ENCODE data around the genes HDAC10, MAPK12 and TYMP.

DNA sequence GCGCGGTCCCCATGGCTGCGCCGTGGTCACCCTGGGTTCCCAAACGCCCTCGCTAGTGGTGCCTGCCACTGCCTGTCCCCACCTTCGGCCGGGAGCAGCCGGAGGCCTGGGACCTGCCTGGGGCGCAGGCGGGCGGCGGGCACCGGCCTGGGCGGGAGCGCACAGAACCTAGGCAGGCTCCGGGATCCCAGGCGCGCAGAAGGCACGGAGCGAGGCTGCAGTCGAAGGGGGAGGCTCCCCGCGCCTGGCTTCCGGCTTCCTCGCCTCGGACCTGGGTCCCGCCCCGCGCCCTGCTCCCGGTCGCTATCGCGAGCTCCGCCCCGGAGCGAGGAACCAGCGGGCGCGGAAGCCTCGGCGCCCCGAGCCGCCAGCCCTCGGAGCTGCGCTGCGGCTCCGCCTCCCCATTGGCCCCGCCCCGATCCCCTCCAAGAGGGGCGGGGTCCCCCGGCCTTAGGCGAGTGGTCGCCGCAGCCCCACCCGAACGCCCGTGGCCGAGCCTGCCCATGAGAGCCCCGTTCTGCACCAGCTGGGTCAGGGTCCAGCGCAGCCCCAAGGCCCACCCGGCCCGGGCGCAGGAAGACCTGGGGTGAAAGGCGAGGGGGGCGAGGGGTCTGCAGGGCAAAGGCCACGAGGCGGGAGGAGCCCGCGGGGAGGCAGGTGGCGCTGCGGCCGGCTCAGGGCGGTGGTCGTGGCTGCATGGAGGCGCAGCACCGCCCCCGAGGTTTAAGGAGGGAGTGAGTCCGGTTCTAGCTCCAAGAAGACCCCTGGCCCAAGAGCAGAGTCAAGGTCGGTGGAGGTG is at the start of gene HDAC10:
TSS of gene HDAC10 (minus strand) at position 246 of the 799 bp plus-strand sequence.
- PRO-cap = bidirectional peak, plus-strand start at position 323 of the sequence, minus-strand start at position 223 of the sequence

GRCh38 chr22:50260856-50262101 is at the start of gene MAPK12:
TSS of gene MAPK12 (minus strand) at chr22:50261683.
- PRO-cap = no peak

DNA sequence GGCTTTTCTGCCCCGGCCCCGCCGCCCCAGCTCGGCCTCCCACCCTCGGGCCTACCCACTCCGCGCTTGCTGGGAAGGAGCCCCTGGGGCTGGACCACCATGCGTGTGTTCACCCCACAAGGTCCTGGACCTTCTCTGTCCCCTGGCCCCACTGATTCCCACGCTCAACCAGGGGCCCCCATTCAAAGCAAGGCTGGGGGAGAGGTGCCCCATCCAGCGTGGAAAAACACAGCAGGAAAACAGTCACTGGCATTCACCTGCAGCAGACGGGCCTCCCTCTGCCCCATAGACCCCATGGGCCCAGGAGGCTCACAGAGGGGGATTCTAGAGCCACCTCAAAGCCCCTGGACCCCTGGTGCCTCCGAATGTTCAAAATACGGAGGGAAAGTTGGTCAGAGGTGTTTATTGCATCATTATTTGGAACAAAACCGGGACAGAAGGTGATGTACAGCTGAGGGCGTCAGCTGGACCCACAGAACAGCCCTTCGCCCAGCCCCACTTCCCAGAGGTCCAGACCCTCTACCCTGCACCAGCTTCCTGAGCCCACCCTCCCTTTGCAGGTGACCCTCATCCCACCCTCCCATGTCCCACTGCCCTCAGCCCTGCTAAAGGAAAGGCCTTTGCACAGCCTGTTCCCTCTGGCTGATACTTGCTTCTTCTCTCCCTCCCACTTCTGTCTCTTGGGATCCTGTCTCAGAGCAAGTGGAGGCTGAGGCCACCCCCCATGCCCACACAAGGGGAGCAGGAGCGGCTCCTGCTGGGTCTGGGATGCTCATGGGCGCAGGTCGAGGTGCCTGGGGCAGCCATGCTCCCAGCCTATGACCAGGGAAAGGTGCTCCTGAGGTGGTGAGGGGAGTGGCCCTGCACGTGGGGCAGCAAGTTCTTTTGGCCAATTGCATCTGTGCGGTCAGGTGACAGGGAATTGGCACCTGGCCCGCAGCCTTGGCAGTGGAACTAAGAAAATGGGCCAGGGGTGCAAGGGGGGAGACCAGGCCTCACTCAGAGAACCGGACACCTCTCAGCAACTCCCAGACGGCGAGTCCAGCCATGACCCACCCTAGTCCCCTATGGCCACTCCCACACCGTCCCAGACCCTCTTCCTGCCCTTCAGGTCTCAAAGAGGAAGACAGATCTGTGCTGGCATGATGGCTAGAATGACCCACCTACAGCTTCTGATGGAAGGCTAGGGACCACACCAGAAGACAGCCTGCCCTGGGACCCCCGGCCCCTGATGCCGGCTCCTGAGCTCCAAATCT is 1.7 kb downstream of the MAPK11 start:
- PRO-cap = no peak

DNA sequence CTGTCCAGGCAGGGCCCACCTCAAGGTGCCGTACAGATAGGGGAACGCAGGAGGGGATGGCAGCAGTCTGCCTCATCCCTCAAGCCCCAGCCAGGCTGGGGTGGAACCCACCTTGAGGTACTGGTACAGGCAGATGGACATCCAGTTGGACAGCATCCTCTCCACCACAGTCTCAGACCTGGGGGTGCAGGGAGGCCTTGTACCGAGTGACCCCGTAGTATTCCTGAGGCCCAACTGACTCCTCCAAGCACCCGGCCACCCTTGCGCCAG is 9.6 kb upstream of the MAPK11 start:
- PRO-cap = no peak

- PRO-cap = no peak
These were observed 8.7 kb downstream of the PLXNB2 start for GRCh38 chr22:50298819-50299072.

DNA sequence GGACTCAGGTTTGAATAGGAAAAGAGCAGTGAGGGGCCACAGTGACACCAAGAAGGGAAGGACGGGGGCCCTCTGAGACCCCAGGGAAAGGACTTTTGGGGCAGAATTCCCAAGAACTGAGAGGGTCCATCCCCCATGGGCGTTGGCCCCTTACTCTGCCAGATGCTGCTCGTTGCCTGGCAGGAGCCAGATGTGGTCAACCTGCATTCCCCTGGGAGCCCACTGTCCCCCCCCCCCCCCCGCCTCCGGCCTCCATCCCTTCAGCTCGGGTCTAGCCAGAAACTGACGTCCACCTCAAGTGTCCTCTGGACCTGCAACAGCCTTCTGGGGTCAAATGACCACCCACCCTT is 28.7 kb downstream of the SBF1 start:
- PRO-cap = no peak

GRCh38 chr22:50454484-50455589 is 20.0 kb downstream of the SBF1 start:
- PRO-cap = no peak

GRCh38 chr22:50460958-50461471 is 13.8 kb downstream of the SBF1 start:
- PRO-cap = no peak

GRCh38 chr22:50464617-50465181 is 10.1 kb downstream of the SBF1 start:
- PRO-cap = no peak

DNA sequence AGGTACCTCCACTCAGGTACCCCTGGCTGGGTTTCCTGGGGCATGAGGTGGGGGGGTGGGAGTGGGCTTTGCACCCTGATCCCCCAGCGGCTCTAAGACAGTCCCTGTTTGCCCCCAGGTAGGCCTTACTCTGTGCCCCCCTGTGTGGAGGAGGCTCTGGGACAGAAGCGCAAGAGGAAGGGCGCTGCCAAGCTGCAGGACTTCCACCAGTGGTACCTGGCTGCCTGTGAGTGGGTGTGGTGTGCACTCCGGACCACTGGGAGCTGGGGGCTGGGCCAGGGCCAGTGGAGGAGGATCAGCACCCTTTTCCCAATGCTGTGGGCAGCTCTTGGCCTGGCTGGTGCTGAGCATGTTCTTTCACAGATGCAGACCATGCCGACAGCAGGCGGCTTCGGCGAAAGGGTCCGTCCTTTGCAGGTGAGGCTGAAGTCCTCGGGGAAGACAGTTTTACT is 3.7 kb downstream of the SCO2 start:
- PRO-cap = no peak

- PRO-cap = no peak
These were observed 2.2 kb upstream of the SCO2 start for GRCh38 chr22:50527538-50528064.

DNA sequence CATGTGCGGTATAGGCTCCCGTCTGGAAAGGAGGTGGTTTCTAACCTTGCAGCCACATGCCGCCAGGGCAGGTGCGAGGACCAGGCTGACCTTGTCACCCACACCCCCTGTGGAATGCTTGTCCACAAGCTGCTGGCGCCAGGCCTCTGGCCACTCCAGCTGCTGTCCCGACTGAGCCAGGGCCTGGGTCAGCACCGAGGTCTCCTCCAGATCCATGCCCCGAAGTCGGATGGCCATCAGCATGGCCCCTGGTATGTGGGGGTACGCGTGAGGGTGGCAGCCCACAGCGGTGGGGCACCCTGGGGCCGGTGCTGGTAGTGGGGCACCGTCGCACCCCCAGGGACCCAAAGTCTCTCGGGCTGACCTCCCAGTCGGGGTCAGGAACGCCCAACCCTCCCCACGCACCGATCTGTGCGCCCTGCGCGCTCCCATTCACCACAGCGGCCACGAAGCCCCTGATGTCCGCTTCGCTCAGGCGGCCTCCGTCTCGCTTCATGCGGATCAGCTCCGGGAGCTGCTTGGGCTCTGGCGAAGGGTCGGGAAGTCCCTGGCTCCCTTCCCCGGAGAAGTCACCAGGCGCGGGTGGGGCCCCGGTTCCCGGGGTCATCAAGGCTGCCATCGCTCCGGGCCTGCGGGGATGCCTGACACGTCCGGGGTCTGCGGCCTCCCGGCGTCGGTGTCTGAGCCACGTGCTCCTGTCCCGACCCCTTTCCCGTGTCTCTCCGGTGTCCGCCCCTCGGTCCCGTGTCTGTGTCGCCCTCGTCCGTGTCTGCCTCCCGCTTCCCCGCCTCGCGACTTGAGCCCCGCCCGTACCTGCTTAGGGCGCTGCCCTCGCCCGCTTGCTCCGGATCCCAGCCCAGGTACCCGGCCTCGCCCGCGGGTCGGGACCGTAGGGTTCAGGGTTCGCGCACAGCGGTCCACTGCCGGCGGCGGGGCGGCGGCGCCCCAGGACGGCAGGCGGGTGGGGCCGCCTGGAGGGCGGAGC is at the start of gene TYMP:
TSS of gene TYMP (minus strand) at position 922 of the 985 bp plus-strand sequence.
- PRO-cap = bidirectional peak, plus-strand start outside the sequence, minus-strand start at position 922 of the sequence

DNA sequence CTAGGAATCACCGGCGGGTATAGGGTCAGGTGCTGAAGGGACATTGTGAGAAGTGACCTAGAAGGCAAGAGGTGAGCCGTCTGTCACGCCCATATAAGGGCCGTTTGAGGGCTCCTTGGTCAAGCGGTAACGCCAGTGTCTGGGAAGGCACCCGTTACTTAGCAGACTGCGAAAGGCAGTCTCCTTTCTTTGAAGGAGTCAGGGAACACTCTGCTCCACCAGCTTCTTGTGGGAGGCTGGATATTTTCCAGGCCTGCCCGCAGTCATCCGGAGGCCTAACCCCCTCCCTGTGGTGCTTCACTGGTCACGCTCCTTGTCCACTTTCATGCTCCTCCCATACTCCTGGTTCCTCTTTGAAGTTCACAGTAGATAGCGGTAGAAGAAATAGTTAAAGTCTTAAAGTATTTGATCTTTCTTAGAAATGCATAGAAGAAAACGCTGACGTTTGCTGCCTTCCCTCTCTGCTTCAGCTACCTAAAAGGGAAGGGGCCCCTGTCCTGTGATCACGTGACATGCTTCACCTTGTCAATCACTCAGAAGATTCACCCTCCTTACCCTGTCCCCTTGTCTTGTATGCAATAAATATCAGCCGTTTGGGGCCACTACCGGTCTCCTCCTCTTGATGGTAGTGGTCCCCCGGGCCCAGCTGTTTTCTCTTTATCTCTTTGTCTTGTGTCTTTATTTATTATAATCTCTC is 1.9 kb upstream of the ODF3B start:
- PRO-cap = no peak

DNA sequence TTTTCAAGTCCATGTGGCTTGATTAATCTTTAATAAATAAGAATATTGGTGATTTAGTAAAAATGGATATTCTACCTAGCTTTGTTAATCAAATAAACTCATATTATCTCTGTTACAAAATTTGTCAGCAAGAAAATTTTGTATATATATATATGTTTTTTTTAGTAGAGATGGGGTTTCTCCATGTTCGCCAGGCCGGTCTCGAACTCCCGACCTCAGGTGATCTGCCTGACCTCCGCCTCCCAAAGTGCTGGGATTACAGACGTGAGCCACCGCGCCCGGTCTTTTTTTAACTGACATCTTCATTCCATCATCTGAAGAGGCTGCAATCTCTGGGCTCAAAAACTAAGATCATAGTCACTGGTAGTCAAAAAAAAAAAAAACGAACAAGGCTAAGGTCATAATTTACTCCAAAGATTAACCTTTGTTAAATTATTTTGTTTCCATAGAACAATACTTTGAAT is 5.4 kb upstream of the KLHDC7B start:
- PRO-cap = no peak

GRCh38 chr22:50581559-50581986 is 1.1 kb downstream of the CHKB start:
- PRO-cap = no peak

- PRO-cap = no peak
These were observed 608 bp downstream of the MAPK8IP2 start for GRCh38 chr22:50600951-50601850.

- PRO-cap = no peak
These were observed 13.9 kb upstream of the ARSA start for GRCh38 chr22:50641695-50642373.

- PRO-cap = no peak
These were observed 37.8 kb upstream of the ACR start for GRCh38 chr22:50700239-50700575.

DNA sequence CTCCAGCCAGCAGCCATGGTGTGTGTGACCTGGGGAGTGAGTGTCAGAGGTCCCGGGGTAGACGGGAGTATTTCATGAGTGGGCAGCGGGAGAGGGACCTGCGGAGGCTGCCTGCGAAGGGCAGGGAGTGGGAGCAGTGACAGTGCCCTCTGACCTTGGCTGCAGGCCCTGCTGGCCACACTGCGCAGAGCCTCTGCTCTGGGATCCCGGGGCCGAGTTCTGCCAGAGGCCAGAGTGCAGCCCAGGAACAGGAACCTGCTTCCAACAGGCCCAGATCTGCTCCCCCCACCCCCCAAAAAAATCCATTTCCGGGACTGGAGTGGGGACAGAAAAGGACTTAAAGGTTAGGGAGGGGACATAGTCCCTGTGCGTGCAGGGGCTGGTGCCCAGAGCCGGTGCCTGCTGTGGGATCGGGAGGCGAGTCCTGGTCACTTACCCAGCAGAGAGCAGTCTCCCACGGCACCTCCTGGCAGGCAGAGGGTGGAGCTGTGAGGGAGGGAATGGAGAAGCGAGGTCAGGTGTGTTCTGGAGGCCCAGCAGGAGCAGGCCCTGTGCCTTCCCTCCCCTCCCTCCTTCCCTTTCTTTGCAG is 37.1 kb upstream of the ACR start:
- PRO-cap = no peak

Data from natural killer cell (primary cell).